Amniotic epithelial cell (primary cell): ENCODE data around the gene RFTN2.

- RRBS, result no CpG with 5 or more reads among the region's 4 CpGs
These were observed 1.2 kb downstream of the SF3B1 start for GRCh38 chr2:197433655-197434046.

DNA sequence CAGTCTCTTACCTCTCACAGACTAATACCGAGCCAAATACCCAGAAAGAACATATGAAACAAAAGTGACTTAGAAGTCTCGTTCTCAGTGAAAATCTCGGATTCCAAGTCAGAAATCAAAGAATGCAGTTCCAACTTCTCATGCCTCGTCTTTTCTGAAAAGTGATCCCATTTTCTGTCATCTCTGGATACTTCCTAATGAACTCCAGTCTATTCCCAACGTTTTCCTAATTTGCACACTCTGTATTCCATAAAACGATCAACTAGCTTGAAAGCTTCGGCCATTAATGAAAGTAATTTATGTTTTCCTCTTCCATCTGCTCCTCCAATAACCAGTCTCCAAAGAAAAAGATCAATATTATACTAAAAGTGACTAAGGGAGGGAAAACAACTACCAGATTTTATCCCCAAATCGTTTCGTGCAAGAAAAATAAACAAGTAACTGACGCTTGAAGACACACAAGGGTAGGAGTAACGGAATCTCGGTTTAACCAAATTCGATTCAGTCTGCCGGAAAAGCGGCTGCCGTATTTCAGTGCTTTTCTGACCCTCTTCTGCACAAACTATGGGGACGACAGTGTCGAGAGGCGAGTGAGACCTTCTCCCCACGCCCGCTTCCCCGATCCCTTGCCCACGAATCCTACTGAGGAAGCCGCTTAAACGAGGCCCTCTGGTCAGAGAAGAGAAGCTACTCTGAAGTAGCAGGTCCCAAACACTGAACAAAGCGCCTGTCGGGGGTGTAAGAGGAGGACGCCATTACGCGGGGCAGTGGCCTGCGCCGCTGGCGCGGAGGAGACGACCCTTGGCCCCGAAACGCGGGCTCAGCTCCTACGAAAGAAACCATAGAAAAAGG lies 555 bp downstream of the SF3B1 start:
- RRBS, result no CpG with 5 or more reads among the region's 39 CpGs

DNA sequence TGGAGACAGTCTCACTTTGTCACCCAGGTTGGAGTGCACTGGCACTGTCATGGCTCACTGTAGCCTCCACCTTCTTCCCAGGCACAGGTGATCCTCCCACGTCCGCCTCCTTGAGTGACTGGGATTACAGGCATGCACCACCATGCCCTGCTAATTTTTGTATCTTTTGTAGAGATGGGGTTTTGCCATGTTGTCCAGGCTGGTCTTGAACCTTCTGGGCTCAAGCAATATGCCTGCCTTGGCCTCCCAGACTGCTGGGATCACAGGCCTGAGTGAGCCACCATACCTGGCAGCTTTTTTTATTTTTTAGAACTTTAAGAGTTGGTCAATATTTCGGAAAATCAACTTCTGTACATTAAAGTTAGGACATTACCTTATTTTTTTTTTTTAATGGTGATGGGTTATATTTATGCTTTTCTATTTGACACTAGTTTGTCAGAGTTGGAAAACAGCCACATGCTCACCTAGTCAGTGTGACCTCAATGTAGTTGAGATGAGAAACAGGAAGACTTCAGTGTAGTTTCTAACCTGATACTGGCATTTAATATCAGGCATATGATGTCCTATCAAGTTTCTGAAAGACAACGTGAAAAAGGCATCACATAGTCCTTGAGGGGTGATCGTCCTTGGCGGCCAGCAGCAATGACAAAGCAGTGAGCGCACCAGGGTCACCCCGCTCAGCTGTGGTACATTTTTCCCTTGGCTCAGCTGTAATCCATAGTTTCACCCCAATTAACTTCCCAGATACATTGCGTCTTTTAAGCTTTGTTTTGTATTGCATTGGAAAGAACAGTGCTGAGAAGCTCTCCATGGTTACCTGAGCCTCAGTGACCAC lies 4.1 kb downstream of the HSPE1 start:
- RRBS, result no CpG with 5 or more reads among the region's 9 CpGs

- RRBS, result no CpG with 5 or more reads among the region's 3 CpGs
These were observed 1.2 kb upstream of the MOB4 start for GRCh38 chr2:197514715-197515091.

DNA sequence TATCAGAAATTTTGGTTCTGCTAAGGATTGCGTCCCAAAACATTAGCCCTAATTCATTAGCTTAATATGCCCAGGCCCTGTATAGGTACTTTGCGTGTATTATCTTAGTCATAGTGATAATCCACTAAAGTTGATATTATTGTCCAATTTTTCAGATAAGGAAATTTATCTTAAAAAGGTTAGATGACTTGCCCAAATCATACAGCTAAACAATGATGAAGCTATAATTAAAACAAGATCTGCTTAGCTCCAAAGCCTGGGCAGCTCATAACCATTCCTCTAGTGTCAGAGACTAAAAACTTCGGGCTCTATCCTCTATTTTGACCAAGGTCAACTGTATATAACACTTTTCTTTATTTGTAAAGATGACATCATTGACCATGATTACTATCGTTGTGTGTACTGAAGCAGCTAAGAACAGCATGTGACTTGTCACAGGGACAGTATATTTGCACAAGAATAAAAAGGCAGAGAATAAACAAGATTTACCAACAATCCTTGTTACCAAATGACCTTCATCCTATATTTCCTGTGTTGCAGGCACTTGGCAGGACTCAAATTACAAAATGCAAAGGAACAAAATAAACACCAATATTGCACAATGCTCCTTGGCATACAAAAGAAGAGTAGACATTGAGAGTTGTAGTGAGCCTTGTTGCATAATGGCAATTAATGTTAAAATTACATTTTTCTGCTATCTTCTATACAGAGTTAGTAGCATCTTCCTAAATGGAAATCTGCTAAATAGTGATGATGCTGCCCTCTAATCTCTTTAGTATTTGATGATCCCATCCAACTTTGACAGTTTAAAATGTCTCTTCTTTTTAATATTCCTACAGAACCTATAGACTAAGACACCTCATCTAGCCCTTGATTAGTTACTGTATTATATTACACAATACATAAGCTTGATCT lies 61.9 kb downstream of the RFTN2 start:
- RRBS, result no CpG with 5 or more reads among the region's 4 CpGs

DNA sequence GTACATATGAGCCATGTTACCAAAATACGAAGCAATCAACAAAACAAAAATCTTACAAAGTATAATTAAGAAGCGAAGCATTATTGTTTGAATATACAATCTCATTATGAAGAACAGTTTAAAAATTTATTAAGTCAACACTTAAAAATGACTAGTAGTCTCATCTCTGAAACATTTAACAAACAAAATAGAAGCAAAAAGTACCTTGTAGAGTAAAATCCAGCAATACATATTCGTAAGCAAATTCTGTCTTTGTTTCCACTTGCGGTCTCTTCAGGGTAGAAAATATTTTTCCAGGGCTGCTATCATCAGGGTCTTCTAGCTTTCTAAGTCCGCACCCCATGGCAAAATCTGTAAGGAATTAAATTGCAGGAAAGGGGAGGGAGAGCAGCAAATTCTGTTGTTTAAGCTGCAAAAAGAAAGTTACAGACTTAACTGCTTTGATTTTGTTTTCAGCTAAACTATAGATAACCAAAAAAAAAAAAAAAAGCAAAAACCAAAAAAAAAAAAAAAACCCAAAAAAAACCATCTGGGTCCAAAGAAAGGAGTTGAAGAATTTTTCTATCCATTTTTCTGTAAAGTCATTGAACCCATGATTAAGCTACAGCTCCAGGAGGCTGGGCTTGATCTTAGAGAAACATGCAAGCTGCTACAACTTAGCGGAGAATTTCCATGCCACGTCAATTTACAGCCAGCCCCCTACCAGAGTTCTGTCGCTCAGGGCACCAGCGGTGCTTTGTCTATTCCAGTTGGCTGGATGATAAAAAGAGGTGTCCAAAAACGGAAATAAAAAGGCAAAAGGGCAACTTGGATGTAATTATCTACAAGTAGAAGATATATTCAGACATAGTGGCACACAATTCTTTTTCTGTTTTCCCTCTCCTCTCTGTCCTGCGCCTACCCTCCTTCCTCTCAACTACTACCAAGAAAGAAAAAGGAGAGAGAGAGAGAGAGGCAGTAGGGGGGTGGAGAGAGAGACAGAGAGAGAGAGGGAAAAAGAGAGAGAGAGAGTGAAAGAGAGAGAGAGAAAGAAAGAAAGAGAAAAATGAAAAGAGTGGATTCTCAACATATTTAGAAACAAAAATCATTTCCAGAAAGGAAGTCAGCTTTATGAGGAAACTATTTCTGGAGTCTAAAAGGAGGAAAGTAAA lies at the start of gene RFTN2:
RFTN2 (minus strand) TSS at position 472 of the 1,151 bp plus-strand sequence.
- RRBS, result no CpG with 5 or more reads among the region's 11 CpGs

DNA sequence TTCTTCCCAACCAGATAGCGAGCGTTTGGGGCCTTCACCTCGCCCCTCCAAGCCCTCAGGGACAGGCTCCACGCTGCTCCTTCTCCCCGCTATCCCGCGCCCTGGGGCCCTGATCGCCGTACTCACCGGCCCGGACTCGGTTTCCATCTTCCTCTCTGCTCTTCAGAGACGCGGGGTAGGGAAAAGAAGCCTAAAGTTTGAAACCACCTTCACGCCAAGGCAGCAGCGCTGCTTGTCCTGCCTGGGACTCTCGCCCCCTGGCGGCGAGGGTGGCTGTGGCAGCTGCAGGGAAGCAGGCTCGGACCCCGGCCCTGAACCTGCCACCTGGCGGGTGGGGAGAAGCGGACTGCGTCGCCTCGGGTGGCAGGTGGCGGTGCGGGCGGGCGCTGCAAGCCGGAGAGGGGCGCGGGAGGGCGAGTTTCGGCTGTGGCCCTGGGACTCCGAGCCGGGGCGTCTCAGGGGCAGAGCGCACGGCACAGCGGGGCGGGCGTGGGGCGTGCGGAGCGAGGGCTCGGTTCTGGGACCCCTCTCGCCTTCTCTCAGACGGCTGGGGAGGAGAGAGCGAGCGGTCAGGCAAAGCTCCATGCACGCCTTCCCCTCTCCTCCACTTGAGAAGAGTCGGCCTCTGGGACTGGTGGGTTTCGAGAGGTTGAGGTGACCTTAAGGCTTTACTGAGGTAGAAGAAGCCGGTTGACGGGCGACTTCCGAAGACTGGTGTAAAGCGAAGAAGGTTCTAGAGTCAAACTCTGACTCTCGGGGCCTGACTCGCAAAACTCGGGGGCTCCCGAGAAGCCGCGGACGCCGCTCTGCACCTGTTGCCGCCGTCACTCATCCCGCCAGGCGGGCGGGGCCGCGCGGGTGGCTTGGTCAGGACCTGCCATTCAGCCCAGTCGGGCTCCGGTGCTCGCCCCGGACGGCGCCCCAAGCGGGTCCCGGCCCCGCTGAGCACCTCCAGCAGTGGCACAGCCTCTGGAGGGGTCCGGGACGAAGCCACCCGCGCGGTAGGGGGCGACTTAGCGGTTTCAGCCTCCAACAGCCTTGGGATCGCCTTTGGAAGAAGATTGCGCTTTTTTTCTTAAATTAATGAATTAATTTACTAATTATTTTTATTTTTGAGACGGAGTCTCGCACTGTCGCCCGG lies 1.1 kb upstream of the BOLL start:
- RRBS, result 9% methylated on average over 16 of the region's 97 CpGs

- RRBS, result no CpG with 5 or more reads among the region's 2 CpGs
These were observed 3.0 kb downstream of the PLCL1 start for GRCh38 chr2:197807386-197807715.

DNA sequence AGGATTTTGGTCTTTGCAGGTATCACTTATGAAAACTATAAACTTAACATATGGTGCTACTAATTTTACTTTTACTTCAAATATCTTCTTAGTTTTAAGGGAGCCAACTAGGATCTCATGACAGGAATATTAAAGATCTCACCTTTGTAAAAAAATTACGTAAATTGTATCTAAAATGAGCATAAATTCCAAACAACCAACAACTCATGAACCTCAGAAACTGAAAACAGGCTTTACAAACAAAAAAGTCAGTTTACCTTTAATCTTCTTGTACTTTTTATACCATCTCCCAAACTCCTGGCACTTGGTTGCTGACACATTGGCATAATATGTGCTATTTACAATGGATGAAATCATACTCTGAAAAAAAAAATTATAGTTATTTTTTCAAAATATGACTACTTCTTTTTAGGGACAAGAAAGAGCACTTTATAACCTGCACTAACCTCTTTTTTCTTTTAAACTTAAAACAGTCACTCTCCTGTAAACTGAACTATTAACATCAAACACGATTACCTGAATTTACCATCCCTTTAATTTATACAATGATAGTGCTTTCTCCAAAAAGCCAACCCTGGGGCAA lies 89.3 kb downstream of the SATB2 start:
- RRBS, result no CpG with 5 or more reads among the region's 2 CpGs

DNA sequence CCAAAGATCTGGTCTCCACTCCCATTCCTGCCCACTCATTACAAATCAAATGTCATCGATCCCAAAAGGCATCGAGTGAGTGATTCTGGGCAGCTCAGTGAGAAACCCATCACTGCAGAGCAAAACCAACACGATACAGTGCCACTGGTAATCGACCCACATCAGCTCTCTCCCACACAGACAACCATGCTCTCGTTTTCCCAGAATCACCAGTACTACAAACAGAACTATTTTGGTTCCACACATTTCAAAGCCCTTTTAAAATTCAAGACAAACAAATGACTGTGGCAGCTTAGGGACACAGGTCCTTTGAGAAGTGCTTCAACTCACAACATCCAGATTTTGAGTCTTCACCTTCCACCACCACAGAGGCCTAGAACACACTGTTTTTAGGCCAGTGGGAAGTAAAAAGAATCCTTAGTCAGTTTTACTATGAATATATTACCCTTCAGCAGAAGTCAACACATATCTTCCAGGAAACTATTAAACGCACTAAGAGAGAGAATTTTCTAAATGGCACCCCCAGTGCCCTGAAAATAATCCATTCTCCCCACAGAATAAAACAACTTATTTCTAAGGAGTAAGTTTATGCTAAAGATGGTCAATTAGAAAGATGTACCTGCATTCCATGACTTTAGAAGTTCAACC lies 38.8 kb downstream of the SATB2 start:
- RRBS, result no CpG with 5 or more reads among the region's 6 CpGs

- RRBS, result no CpG with 5 or more reads among the region's 7 CpGs
These were observed 16.2 kb downstream of the SATB2 start for GRCh38 chr2:199441371-199442172.

GRCh38 chr2:199460313-199460954 lies 2.7 kb upstream of the SATB2 start:
- RRBS, result no CpG with 5 or more reads among the region's 12 CpGs

- RRBS, result no CpG with 5 or more reads among the region's 1 CpG
These were observed 4.2 kb downstream of the AOX1 start for GRCh38 chr2:200589810-200590562.

DNA sequence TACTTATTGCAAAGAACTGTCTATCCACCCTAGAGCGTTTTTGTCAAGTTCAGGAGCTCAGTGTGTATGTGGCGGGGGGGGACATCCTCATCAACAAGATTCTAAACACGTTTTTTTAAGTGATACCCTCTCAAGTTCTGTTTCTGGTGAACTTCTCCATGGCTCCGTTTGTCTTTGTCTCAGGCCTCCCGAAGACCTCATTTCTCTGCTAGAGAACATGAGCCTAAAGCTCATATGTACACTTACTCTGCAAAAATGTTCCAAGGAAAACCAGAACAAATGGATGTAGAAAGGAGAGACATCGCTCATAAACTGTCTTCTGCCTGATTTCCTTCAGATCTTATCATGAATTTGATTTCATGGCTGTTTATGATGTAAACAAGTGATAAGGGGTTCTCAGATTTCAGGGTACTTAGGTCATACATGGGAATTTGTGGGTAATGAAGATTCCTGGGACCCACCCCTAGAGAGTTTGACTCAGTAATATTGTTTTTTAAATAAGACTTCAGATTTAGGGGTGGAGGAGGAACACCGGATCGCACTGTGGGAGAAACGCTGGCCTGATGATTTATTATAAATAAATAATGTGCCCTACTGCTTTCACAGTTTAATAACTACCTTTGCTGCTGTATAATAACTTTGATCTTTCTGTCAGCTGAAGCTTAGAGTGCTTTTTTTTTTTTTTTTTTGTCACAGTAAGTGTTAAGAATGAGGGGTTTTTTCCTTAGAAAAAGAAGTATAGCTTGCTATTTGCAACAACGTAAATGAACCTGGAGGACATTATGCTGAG lies 14.8 kb downstream of the AOX1 start:
- RRBS, result no CpG with 5 or more reads among the region's 10 CpGs

DNA sequence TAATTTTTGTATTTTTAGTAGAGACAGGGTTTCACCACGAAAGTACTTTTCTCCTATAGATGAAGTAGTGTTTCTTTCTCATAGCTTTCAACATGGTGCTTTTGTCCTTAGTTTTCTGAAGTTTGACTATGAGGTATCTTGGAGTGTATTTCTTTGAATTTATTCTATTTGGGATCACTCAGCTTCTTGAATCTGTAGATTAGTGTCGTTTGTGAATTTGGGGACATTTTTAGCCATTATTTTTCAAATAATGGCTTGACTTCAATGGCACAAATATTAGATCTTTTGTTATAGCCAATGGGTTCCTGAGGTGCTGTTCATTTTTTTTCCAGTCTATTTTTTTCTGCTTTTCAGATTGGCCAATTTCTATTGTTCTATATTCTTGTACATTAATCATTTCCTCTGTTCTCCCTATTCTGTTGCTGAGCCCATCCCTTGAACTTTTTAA lies 47.3 kb downstream of the AOX1 start:
- RRBS, result no CpG with 5 or more reads among the region's 2 CpGs

- RRBS, result no CpG with 5 or more reads among the region's 7 CpGs
These were observed 73.2 kb downstream of the AOX1 start for GRCh38 chr2:200659009-200659460.

- RRBS, result no CpG with 5 or more reads among the region's 14 CpGs
These were observed 63.7 kb upstream of the BZW1 start for GRCh38 chr2:200747897-200748561.

GRCh38 chr2:200748562-200749280 lies 63.0 kb upstream of the BZW1 start:
- RRBS, result no CpG with 5 or more reads among the region's 7 CpGs

GRCh38 chr2:200810304-200811166 lies 1.2 kb upstream of the BZW1 start:
- RRBS, result no CpG with 5 or more reads among the region's 10 CpGs

DNA sequence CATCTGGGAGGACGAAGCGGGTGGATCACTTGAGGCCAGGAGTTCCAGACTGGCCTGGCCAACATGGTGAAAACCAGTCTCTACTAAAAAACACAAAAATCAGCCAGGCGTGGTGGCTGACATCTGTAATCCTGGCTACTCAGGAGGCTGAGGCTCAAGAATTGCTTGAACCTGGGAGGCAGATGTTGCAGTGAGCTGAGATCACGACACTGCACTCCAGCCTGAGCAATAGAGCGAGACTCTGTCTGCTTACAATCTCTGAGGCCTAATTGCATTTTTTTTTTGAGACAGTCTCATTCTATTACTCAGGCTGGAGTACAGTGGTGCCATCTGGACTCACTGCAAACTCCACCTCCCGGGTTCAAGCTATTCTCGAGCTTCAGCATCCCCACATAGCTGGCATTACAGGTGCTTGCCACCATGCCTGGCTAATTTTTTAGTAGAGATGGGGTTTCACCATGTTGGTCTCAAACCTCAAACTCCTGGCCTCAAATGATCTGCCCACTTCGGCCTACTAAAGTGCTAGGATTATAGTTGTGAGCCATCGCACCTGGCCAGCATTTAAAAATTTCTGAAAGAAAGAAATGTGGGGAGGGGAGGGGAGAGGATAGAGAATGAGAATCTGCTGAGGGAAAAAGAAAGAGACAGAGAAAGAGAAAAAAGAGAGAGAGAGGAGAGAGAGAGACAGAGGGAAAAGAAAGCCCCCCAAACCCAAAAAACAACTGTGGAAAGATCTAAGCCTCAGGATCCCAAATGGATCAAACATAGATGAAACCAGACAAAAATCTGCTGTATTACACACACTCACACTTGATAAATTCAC lies 12.3 kb downstream of the CLK1 start:
- RRBS, result no CpG with 5 or more reads among the region's 9 CpGs